Cardiac fibroblast (primary cell): ENCODE data around the gene GULP1.

DNA sequence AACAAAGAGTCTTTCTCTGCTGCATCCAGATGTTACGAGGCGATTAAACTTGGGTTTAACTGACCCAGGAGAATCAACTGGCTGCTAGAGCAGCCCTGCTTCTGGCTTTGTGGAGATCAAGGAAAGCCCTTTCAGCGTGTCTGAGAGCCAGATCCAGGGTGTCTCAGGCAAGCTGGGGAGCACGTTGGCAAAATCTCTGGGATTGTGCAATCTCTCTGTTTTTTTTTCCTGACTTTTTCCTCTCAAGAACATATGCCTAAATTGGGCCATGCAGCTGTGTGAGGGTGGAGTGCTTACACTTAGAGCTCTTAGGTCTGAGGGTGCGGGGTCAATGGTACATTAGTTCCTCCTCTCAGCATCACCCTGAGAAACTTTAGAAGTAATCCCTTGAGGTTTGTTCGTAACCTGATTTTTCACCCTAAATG, 38.2 kb upstream of the ZSWIM2 start:
- RRBS = no CpG with 5 or more reads among the region's 6 CpGs

DNA sequence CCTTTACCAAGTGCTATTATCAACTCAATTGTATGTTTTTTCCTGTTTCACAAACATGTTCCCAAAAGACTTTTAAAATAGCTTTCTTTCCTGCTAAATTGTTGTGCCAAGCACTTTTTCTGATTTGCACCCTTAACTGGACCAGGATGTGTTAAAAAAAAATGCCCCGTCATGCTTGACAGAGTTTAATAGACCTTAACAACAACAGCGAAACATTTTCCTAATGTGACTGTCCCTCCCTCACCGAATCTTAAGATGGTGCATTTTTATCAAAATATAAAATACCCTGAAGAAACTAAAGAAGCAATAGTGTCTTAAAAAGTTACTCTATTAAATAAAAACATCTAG, 44.1 kb downstream of the CALCRL start:
- RRBS = no CpG with 5 or more reads among the region's 3 CpGs

- RRBS = 4% methylated on average over 3 of the region's 54 CpGs
Measured at GRCh38 chr2:188291489-188292198, at the start of gene GULP1. Gene GULP1, plus strand, starts transcription at chr2:188291874.

DNA sequence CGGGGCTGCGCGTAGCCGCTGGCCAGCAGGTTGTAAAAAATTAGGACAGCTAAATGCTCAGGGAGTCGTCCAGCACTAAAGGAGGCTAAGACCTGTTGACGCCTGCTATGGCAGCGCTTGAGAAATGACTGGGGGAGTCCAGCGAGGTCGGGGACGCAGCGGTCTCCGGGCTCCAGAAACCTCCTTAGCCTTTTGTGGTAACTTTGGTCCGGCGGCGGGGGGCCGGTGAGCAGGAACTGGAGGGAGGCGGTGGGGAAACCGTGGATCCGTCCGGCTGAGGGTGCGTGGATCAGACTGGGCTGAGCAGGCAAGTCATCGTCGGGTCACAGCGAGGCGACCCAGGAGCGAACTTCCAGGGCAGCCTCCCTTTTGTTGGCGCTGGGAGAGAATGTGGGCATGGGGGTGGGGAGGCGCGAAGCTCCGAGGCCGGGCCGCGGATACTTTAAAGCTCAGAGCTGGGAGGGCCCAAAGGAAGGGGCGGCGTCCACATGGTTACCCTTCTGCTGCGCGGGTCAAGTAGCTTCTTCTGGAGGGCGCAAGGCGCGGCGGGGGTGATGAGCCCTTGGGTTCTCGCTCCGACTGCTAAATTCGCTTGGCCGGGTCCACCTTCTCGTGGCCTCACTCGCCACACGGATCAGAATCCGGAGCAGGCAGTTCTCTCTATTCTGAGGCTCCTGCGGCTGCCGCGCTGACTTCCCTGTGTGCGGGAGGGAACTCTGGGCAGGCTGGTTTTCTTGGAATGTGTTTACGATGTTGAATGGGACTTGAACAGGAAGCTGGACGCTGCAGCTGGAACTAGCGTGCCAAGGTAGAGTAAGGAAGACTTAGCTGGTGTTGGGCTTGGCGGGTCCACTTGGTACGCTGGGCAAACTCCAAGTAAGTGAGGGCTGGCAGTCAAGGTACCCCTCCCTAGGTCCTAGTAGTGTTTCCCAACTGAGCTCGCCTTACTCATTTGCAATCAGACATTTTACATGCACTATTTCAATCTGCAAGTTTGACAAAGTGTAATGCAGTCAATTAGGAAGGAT, 945 bp downstream of the GULP1 start:
- RRBS = 3% methylated on average over 6 of the region's 59 CpGs

DNA sequence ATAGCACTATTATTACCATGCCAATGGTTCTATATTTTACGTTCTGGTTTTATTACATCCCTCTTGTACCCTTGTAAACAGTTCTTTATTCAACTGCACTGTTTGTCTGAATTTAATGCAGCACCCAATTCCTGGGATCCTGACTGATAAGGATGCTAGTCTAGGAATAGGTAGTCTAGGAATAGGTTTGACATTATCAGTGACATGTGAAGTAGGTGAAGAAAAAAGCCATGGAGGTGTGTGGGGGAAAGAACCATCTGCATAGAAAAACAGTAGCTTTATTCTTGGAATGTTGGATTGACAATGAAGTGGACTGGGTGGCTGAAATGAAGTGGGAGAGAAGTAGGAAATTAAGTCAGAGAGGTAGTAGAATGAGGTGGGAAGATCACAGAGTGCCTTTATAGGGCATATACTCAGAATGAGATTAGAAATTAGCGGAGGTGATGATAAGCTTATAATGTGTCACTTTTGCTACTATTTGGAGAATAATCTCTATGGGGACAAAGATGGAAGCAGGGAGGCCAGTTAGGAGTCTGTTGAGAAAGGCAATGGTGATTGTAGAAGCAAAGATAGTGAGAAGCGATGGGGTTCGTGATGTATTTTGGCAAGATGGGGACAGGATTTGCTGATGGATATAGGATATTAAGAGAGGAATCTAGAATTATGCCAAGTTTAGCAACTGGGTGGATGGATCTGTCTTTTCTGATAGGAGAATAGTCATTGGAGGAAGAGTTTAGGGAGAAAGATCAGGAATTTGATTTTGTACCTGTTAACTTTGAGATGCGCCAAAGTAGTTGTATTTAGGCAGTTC, 37.7 kb downstream of the GULP1 start:
- RRBS = no CpG with 5 or more reads among the region's 5 CpGs

GRCh38 chr2:188976534-188977129, 2.5 kb downstream of the COL3A1 start:
- RRBS = no CpG with 5 or more reads among the region's 8 CpGs

DNA sequence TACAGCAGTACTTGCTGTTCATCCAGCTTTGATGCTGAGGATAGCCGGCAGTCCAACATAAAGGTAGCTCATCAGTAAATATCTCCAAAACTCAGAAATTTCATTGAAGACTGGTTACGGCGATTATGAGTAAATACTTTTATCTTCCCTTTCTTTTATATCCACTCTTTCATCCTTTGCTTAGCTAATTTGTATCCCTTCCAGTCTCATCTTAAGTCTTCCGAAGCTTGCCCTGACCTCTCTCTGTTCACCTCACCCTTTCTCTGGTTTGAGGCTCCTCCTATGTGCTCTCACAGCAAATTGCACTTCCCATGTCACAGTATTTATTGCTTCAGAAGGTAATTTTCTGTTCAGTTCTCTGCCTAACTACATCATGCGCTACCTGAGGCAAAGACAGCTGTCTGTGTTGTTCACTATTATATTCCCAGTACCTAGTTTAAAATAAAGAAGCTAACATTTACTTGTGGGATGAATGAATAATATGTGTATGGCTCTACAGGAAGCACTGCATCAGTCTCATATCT, 32.1 kb upstream of the ASDURF start:
- RRBS = no CpG with 5 or more reads among the region's 5 CpGs

GRCh38 chr2:189657550-189658345, 3.5 kb upstream of the ASDURF start:
- RRBS = no CpG with 5 or more reads among the region's 6 CpGs

GRCh38 chr2:190354208-190354697, 10.9 kb downstream of the INPP1 start:
- RRBS = no CpG with 5 or more reads among the region's 9 CpGs

DNA sequence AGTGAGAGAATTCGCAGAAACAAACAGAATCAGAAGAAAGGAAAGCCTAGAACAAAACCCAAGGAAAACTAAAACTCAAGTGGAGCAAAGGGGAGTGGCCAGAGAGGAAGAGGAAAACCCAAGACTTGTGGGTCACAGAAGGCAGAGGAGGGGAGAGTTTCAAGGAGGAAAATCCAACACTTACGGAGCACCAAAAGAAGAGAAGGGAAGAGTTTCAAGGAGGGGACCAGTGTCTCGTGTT, 1.5 kb upstream of the MFSD6 start:
- RRBS = no CpG with 5 or more reads among the region's 3 CpGs

DNA sequence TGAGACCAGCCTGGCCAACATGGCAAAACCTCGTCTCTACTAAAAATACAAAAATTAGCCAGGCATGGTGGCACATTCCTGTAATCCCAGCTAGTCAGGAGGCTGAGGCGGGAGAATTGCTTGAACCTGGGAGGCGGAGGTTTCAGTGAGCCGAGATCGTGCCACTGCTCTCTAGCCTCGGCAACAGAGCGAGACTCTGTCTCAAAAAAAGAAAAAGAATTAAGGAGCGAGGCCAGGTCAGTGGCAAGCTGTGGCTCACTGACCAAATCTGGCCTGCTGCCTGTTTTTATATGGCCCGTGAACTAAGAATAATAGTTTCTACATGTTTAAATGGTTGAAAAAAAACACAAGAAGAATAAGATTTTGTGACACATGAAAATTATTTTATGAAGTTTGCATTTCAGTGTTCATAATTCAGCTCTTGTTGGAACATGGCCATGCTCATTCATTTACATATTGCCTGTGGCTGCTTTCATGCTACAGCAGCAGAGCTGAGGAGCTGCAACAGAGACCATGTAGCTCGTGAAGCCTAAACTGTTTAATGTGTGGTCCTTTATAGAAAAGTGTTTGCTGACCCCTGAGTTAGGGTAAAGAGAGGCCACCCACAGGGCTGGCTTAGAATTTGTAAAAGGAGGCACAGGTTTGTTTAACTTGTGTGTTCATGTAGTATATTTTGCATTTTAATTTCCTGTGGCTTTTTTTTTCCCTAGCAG, 59.4 kb downstream of the MFSD6 start:
- RRBS = no CpG with 5 or more reads among the region's 10 CpGs

DNA sequence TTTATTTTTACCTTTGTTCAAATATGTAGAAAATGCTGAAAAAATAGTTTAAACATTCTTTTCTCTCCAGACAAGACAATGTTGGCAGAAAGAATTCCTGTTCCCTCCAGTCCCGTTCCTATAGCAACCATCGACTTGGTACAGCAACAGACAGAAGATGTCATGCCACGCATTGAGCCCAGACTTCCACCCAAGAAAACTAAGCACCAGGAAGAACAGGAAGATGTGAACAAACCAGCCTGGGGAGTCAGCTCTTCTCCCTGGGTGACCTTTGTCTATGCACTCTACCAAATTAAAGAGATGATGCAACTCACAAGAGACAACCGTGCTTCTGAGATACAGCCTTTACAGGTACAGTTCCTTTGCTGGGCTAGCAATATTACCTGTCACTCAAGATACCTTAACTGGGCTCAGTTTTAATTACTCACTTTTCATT, 37.1 kb downstream of the NEMP2 start:
- RRBS = no CpG with 5 or more reads among the region's 4 CpGs

DNA sequence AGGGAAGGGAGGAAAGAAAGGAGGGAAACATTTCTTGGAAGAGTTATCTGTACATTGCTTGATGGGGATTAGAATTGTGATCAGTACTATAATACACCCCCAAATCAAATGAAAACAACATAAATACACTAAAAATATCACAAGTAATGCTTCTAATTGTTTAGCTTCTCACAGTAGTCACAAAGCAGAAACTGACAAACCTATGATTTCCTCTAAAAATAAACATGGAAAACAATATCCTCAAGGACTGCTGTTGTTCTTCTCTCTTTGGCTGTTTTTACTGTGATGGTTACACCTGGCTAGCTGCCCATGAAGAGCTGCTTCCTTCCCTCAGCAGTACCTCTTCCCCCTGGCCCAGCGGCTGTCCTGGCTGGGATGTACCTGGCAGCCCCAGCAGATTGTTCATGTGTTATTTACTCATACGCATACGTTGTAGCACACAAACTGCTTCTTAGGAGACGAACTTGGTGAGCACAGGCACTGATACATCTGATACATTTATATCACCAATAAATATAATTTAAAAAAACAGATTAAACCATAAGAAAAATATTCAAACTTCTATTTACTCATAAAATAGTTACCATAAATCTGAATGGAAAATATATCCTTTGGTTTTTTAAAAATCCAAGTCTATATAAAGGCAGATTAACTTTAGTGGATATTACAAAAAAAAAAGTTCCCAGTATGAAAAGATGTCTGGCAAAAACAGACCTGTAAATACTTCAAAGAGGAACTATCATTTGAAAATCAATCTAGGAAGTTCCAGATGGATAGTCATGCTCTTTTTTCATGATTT, 27.3 kb downstream of the NEMP2 start:
- RRBS = no CpG with 5 or more reads among the region's 4 CpGs

DNA sequence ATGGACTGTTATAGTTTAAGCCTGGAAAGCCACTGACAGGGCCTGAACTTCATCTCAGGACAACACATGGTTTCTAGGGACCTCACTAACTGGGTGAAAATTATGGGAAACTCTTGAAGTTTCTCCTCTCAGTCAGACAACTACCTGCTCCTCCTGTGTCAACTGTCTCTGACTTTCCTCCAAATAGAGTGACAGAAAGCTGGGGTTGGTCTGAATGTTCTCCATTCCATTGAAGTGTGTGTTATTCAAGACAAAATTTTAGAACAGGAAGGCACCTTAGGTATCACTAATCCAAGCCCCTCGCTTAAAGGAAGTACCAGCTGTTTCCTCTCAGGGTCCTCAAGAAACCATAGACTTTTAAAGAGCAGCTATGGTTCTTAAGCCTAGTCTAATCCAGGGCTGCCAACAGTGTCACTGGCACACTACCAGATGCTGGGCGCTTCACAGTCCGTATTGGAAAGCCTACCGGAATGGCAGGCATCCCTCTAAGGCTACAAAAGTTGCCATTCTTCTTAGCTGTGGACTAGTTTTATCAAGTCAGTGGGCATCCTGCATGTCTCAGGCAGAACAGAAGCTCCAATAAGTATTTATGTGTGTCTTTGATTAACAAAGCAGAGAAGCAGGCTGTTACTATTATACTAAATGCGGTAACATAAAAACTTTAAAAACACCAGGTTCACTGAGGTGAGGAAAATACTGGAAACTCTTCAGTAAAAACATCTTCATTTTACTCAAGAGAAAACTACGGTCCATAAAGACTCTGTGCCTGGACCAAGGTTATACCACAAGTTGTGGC, 1.9 kb downstream of the NEMP2 start:
- RRBS = no CpG with 5 or more reads among the region's 6 CpGs

GRCh38 chr2:190648550-190649021, 297 bp upstream of the NAB1 start:
- RRBS = 2% methylated on average over 27 of the region's 51 CpGs

DNA sequence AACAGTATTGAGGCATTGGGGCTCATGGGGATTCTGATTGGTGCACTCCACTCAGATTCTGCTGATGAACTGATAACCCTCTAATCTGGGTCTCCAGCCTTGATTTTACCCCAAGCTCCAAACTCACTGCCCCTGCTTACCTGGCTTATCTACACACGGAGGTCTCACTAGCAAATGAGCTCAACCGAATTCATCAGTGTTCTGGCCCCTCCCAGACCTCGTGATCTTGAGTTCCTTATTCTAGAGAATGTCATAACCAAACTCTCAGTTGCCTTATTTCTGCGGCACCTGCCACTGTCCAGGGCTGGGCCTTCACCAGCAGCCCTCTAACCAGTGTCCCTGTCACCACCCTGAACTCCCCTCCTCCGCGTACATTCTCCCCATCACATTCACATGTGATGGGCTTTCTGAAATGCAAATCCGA, 30.9 kb downstream of the NAB1 start:
- RRBS = no CpG with 5 or more reads among the region's 7 CpGs

DNA sequence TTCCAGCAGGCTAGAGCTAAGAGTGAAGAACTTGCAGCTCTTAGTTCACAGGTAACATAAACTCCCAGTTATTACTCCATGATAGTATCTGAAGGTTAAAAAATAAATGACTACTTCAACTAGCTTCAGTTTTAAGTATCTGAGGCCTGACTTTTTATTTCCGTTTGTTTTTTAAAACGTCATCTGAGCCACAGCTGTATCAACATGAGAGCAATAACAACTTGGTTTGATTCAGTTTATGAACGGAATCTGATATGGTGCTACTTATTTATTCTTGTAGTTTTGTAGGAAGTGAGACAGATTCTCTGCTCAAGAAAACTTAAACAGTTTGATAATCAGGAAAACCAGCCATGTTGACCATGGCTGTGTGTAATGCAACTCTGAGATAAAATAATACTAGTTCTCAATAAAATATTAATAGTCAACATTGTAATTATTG, 34.9 kb downstream of the NAB1 start:
- RRBS = no CpG with 5 or more reads among the region's 3 CpGs

GRCh38 chr2:190882248-190882431, 1.5 kb downstream of the GLS start:
- RRBS = no CpG with 5 or more reads among the region's 1 CpG